ENCODE data around the gene CACNA1C.

DNA sequence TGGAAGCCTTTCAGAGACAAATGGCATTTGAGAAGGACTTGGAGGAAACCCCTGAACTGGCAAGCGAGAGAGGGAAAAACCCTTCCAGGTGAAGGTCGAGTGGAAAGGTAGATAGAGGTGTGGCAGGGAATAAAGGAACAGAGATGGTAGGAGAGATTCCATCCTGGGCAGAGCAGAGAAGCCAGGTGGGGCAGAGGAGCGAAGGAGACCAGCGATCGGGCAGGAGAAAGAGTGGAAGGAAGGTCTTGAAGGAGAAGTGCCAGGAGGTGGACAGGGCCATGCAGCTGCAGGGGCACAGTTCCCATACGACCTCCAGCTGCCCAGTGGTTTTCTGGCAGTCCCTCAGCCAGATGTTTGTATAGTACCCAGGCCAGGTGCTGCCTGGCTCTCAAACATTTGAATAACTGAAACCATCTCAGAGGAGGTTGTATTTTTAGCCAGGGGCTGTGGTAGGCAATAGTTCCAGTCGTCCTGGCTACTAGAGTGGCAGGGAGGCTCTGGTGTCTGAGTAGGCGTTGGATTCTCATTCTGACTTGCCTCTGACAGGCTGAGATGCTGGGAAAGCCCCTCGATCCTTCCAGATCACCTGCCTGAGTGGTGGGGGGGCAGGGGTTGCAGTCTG, 40.1 kb downstream of the FBXL14 start:
- RRBS = no CpG with 5 or more reads among the region's 9 CpGs

- RRBS = no CpG with 5 or more reads among the region's 5 CpGs
Measured at GRCh38 chr12:1608604-1609150, 14.3 kb upstream of the FBXL14 start.

- RRBS = 11% methylated on average over 39 of the region's 74 CpGs
Measured at GRCh38 chr12:1629542-1630645, 863 bp downstream of the WNT5B start.

- RRBS = 97% methylated on average over 6 of the region's 35 CpGs
Measured at GRCh38 chr12:1645716-1646406, 16.8 kb downstream of the WNT5B start.

DNA sequence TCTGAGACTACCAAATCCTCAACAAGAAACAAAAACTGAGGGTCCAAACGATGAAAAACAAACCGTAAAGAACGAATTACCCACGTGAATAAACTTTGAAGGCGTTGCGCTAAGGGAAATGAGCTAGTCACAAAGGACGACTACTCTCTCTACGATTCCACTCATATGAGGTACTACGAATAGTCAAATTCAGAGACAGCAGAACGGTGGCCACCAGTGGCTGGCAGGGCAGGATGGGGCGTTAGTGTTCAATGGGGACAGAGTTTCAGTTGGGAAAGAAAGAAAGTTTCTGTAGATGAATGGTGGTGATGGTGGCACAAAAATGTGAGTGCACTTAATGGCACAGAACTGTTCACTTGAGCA, 23.1 kb upstream of the ADIPOR2 start:
- RRBS = no CpG with 5 or more reads among the region's 11 CpGs

GRCh38 chr12:1668679-1669618, 21.9 kb upstream of the ADIPOR2 start:
- RRBS = no CpG with 5 or more reads among the region's 19 CpGs

DNA sequence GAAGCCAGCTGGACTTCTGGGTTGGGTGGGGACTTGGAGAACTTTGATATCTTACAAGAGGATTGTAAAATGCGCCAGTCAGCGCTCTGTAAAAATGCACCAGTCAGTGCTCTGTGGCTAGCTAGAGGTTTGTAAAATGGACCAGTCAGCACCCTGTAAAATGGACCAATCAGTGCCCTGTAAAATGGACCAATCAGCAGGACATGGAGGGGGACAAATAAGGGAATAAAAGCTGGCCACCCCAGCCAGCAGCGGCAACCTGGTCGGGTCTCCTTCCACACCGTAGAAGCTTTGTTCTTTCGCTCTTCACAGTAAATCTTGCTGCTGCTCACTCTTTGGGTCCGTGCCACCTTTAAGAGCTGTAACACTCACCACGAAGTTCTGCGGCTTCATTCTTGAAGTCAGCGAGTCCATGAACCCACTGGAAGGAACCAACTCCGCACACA, 24.9 kb downstream of the ADIPOR2 start:
- RRBS = no CpG with 5 or more reads among the region's 11 CpGs

DNA sequence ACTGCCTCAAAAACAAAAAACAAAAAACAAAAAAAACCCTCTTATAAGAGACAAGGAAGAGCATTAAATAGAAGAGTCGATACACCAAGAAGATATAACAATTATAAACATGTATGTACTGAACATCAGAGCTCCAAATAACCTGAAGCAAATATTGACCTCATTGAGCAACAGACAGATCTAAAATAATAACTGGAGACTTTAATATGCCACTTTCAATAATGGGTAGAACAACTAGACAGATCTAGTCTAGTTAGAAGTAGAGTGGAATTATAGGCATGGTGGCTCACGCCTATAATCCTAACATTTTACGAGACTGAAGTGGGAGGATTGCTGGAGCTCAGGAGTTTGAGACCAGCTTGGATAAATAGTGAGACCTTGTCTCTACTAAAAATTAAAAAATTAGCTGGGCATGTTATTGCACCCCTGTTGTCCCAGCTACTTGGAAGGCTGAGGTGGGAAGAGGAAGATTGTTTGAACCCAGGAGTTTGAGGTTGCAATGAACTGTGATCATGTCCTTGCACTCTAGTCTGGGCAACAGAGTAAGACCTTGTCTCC, 55.7 kb downstream of the ADIPOR2 start:
- RRBS = no CpG with 5 or more reads among the region's 3 CpGs

- RRBS = no CpG with 5 or more reads among the region's 4 CpGs
Measured at GRCh38 chr12:1754038-1754665, 63.3 kb downstream of the ADIPOR2 start.

DNA sequence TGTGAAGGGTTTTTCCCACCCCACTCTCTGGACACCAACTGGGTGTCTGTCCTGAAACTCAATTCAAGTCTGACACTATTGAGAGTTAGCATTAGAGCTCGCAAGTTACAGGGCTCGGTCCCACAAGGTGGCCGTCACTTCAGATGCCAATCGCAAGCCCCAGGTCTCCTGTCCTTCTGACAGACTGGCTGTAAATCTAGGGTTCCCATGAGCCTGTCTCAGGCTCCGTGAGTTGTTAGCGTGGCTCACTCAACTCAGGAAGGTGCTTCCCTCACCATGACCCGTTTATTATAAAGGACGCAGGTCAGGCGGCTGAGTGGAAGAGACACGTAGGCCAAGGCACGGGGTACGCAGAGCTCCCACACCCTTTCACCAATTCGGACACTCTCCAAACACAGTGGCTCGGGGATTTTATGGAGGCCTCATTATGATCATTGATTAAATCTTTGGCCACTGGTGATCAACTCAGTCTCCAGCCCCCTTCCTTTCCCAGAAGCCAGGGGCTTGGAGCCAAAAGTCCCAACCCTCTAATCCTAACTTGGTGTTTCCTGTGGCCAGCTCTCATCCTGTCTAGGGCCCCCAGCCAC, 25.9 kb upstream of the LRTM2 start:
- RRBS = no CpG with 5 or more reads among the region's 14 CpGs

DNA sequence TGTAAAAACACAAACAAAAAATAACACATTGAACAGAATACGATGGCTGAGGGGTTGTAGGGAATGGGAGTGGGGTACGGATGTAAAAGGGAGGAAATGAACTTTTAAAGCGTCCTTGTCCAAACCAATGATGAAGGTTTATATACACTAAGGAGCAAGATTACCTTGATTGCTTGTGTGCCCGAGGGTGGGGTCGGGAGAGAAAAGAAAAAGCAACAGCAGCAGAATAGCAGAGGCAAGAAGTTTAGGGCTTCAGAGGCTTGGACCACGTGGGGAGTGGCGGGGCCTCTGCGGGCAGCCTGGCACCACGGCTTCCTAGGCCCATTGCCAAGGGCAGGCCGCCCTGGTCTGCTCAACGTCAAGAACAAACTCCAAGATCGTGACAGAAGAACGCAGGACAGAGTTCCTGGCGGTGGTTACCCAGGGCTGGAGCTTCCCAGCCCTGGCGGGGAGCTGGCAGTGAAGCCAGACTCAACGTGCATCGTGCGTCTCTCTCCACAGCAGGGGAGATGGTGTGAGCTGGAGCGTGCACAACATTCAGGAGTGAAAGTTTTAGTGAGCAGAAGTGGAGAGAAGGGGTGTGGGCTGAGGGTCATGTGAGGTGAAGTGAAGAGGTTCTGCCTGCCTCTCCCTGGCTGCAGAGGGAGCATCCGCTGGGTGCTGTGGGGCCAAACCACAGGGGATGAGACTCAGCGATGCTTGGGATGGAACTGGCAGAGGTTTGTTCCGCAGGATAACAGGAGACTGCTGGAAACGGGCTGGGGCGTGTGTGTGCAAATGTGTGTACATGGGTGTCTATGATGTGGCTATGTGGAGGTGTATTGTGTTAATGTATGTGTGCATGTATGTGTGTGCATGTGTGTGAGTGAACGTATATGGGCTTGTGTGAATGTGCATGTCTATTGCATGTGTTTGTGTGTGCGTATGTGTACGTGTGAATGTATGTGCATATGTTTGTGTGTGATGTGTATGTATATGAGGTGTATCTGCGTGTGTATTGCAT, 13.9 kb upstream of the CACNA2D4 start:
- RRBS = no CpG with 5 or more reads among the region's 28 CpGs

DNA sequence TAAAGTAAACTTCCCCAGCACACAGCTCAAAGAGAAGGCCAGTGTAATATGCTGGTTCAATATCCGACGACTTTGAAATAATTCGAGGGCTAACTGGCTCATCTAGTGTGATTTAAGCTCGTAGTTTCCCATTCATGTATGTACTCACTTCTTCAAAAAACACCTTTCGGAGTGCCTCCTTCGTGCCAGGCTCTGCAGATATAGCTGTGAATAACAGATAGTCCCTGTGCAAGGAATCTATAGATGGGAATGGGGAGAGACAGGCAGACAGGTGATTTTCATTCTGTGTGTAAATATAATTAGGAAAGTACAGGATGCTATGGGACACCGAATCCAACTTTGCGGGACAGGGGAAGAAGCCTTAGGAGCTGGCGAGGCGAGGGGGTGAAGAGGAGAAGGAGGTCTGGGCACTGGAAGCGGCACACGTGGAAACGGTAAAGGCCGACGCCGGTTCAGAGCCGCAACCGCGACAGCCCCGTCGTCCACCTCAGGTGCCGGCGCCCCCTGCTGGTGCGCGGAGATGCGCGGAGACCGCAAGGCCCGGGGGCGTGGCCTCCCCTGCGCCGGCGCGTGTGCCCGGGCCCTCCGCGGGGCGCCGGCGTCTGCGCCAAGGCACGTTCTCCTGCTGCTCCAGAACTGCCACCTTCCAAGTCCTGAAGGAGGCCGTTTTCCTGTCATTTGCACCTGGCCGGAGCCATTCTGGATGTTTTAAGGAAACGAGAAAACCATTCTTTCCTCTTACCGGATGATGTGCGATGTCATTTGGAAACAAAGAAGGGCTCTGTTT, 18.0 kb upstream of the CACNA1C start:
- RRBS = 1% methylated on average over 20 of the region's 47 CpGs

GRCh38 chr12:2052915-2053700, at the start of gene CACNA1C:
CACNA1C (plus strand) TSS chr12:2052987.
- RRBS = 3% methylated on average over 38 of the region's 77 CpGs

DNA sequence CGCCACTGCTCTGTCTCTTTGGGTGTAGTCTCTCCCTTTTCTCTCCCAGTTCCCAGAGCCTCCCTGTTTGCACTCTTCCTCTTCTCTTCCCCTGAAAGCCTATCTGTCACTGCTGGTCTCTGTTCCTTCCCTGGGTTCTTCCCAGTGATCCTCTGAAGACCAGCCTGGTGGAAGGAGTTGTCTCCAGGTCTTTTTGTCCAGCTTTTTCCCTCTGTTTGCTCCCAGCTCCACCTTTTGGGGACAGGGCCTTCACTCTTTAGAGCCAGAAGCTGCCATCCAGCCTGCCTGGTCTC, 1.9 kb downstream of the CACNA1C start:
- RRBS = no CpG with 5 or more reads among the region's 1 CpG

DNA sequence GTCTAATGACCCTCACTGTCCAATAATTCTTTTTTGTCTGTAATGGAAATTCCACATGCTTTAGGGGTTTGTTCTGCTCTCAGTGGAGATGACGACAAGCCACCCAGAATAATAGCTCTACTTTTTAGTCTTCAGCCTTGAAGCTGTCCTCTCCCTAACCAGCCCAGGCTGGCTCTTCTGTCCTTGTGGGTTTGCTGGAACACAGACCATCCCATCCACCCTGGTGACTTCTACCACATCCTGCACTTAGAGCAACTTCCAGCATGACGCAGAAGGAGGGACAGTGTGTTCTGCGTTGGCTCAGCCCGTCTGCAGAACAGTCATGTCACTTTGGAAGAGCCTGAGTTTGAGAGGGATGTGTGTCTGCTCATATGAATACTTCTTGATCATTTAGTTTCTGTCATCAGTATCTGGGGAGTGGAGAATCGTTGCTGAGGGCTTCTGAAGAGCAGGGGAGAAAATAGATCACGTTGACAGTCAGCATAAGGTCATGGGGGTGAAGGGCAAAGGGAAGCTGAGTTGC, 198.0 kb downstream of the CACNA1C start:
- RRBS = no CpG with 5 or more reads among the region's 6 CpGs

- RRBS = no CpG with 5 or more reads among the region's 19 CpGs
Measured at GRCh38 chr12:2284276-2285254, 231.8 kb downstream of the CACNA1C start.

DNA sequence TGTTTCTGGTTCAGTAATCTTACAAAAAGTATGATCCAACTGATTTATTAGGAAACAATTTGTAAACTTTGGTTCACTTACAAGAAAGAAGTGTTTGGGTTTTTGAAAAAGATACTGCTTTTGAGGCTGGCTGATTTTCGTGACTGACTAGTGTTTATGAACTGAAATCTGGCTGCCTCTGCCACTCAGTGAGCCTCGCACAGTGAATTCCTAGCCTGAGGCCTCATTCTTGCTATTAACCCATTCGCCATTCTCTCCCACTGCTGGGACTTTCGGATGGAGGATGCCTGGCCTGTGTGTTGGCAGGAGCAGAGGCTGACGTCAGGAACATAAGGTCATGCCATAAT, 249.2 kb downstream of the CACNA1C start:
- RRBS = no CpG with 5 or more reads among the region's 5 CpGs

- RRBS = no CpG with 5 or more reads among the region's 5 CpGs
Measured at GRCh38 chr12:2302324-2302492, 249.4 kb downstream of the CACNA1C start.

DNA sequence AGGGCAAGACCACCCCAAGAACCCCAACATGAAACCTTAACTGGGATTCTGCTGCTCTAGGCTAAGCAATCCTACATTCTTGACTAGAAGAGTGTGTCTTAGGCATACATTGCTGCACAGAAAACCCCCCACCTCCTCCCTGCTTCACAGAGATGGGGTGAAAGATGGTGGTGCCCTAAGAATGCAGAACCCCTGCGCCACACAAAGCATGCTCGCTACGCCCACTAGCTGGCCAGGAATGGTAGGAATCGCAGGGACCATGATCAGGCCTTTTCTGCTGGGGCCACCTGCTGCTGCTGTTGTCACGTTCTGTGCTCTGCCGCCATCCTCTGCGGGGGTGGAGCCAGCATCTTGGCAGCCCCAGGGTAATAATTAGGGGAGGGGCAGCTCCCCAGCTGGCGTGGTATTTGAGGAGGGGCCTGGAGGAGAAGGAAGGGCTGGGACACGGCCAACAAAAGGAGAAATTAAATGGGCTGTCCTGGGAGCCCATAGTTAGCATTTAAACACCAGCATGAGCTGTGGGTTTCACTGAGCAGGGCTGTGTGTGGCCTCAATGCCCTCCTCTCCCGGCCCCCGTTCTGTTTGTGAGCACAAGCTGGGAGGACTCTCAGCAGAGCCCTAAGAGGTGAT, 324.0 kb downstream of the CACNA1C start:
- RRBS = no CpG with 5 or more reads among the region's 11 CpGs

- RRBS = no CpG with 5 or more reads among the region's 3 CpGs
Measured at GRCh38 chr12:2431618-2432313, 363.0 kb upstream of the FKBP4 start.